HTR-8/SVneo (cell line): ENCODE measurements around the genes ZNF723 and ZNF728.

DNA sequence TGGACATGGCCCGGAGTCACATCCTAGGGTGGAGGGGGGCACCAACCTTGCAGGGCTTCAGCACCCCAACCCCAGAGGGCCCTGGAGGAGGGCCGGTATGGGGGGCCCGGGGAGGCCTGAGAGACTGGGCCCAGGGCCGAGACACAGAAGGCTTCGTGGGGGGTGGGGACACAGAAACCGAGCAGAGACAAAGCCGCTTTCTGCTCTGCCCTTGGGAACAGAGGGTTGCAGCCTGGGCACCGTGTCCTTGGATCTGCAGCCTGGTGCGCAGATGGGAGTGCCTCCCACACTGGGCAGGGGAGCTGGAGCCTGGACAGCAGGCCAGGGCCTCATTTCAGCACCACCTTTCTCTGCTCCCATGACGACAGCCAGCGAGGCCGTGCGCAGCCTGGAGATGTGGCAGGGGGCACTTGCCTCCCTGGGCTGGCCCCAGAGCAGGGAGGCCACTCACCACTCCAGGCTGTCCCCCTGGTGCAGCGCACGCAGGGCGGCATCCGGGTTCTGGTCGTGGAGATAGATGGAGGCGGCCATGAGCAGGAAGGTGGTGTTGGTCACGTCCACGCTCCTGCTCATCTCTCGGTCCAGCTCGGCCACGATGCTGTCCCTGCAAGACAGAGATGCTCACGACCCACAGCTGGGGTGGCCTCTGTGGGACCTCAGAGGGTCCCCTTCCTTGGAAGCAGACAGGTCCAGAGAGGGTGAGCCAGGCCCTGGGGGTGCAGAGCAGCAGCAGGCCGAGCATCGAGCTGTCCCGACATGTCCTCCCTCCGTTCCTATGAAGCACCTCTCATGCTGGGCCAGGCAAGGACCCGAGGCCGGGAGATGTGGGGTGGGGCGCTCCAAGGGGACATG lies 10.8 kb upstream of the CERS1 start:
- RRBS = 97% methylated on average over 2 of the region's 32 CpGs

DNA sequence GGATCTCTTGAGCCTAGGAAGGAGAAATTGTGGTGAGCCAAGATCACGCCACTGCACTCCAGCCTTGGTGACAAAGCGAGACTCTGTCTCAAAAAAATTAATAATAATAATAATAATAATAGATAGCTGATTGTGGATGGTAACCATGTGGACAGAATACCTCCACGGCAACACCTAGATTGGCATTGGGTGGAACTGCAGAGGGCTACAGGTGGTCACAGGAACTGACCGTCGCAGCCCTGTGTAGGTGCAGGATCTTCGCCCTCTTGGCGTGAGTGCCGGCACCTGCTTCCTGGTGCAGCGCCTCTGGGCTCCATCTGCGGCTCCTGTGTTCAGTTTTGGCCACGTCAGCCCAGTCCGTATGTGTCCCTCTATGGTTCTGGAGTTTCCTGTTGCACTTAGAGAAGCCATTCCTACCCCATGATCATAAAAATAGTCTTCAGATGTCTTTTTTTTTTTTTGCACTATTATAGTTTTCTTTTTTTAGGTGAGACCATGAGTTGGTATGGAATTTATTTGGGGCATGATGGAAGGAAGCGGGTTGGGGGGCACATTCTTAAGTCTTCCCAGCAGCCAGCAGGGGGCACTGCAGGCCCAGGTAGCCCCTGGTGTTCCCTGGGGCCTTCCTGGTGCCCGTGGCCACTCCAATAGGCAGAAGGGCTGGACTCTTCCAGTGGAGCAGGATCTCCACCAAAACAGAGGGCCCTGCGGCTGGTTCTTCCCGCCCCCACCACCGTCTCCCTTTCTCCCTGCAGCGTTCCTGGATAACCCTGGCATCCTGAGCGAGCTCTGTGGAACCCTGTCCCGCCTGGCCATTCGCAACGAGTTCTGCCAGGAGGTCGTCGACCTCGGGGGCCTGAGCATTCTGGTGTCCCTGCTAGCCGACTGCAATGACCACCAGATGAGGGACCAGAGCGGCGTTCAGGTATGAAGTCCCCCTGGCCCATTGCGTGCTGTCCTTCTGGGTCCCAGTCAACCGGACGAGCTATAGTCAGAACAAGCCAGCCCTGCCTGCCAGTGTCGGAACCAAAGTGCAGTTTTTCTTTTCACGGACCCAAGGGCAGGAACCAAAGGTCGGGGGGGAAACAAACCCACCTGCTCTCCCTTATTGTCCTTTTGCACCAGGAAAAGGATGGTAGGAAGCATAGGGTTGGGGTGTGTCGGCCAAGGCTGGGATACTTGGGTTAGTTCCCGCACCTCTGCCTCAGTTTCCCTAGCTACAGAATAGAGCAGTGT lies 10.0 kb upstream of the SLC25A42 start:
- RRBS = no CpG with 5 or more reads among the region's 36 CpGs

- RRBS = no CpG with 5 or more reads among the region's 6 CpGs
These were observed 3.0 kb upstream of the SLC25A42 start for GRCh38 chr19:19060858-19061171.

DNA sequence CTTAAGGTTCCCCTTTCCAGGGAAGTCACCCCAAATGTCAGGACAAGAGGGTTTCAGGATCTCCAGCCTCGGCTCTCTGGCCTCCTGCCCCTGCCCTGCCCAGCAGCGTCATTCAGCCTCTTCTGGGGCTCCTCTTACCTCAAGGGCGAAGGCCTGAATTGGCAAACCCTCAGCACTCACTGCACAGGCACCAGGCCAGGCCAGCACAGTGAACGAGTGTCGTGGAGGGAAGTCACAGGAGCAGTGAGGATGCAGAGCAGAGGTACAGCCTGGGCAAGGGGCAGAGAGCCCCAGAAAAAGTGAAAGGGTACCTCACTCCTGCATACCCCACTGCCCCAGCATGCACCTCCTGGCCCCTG lies 19.6 kb downstream of the SLC25A42 start:
- RRBS = no CpG with 5 or more reads among the region's 5 CpGs

GRCh38 chr19:19119940-19121087 lies 18.0 kb downstream of the TMEM161A start:
- RRBS = 69% methylated on average over 2 of the region's 44 CpGs

DNA sequence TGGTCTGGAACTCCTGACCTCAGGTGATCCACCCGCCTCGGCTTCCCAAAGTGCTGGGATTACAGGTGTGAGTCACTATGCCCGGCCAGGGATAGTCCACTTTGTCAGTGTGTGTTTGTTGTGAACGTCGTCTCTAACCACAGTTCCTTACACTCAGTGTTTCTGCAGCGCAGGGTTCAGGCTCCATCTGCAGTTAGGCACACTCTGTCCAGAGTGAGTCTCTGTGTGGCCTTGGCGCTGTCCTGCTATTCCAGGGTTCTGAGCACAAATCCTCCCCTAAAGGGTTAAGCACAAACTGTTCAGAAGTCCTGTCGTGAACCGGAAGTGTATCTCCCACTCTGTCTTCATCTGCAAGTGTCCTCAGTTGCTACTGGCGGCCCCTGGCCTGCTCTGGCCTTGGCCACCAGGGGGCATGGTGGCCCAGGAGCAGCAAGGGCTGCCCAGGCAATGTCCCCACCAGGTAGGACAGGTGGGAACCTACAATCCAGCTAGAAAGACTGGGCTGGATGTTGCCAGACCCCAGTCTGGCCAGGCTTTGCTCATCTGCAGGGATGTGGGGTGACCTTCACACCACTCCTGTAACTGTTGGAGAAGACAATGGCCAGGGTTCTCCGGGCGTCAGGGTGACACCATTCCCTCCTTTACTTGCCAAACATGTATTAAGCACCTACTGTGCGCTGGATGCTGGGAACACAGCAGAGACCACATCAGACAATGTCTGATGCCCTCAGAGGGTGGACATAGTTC lies 38.7 kb upstream of the GATAD2A start:
- RRBS = 0% methylated on average over 1 of the region's 13 CpGs

DNA sequence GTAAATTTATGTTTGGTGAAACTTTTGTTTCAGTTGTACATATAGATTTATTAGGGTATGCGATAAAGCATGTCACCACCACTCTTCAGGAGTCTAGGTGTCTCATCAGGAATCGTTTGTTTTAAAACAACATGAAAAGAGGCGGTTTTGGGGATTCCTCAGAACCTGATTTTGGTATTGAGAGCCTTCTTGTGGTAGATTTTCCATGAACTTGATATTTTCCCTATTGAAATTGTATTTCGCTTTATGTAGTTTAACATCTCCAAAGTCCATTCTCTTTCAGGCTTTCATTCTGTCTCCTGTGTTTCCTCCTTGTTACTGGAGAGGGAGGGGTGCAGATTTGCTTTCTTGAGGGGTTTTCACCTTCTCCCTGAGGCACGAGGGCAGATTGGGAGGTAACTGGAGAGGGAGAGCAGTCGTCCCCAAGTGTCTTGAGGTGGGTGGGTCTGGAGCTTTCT lies 726 bp upstream of the GATAD2A start:
- RRBS = no CpG with 5 or more reads among the region's 6 CpGs

DNA sequence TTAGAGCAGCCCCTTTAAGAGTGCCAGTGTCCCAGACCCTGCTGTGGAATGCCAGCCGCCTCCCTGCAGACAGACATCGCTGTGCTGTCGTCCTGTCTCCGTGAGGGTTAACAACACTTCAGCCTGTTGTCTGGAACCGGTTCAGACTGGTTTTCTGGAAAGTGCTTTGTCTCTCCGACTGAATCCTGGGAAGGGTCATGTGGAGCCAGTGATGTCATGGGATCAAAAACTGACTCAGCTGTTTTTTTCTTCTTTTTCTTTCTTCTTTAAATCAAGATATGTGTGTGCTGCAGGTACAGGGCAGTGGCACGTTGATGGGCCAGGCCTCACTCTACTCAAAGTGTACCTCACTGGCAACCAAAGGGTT lies 51.0 kb downstream of the TSSK6 start:
- RRBS = no CpG with 5 or more reads among the region's 7 CpGs

- RRBS = no CpG with 5 or more reads among the region's 38 CpGs
These were observed 16.9 kb downstream of the TSSK6 start for GRCh38 chr19:19498196-19499195.

GRCh38 chr19:19599199-19599551 lies 19.3 kb downstream of the PBX4 start:
- RRBS = no CpG with 5 or more reads among the region's 8 CpGs

DNA sequence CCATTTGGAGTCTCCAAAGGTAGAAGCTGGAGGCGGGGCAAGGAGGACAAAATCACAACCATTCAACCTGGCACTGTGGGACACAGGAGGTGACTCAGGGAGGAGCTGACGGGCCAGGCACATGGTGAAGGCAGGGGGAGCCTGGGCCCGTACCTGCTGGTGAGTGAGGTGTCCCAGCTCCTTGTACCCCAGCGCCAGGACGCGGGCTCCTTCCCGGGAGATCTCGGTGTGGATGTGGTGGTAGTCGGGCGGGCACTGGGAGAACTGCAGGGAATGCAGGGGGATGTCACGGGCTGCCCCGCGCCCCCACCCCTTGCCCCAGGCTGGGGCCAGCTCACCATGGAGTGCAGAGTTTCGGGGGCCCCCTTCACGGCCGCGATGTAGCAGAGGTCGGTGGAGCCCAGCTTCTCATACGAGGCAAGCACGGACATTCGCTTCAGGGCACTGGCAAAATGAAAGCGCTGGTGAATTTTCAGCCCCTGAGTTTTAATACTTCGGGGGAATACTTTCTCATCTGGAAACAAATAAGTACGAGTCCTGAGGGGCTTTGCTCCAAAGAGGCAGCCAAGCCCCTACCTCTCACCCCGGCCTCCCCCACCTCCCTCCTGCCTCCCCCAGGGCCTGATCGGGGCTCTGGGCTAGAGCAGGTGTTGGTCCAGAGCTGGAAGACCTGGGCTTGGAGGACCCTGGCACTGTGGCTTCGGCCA lies 9.7 kb downstream of the ATP13A1 start:
- RRBS = no CpG with 5 or more reads among the region's 27 CpGs

- RRBS = 98% methylated on average over 2 of the region's 32 CpGs
These were observed 2.1 kb downstream of the ATP13A1 start for GRCh38 chr19:19660930-19662278.

GRCh38 chr19:19710594-19710911 lies 22.4 kb downstream of the ZNF14 start:
- RRBS = no CpG with 5 or more reads among the region's 2 CpGs

DNA sequence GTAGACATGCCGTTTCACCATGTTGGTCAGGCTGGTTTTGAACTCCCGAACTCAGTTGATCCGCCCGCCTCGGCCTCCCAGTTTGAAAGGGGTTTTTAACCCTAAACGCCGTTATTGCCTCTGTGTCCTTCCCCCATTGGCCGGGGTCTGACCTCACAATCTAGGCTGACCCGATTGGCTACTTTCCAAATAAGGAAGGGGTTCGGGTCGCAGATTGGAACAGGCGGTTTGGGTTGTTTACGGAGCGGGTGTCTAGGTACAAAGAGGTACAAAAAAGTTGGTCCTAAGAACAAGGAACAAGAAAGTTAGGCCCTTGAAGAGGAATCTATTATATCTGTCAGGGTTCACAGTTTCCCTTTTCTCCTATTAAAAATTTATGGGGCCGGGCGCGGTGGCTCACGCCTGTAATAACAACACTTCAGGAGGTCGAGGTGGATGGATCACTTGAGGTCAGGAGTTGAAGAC lies 1.0 kb downstream of the ZNF253 start:
- RRBS = no CpG with 5 or more reads among the region's 19 CpGs

GRCh38 chr19:20565869-20566135 lies 221 bp upstream of the ZNF737 start:
- RRBS = no CpG with 5 or more reads among the region's 1 CpG

DNA sequence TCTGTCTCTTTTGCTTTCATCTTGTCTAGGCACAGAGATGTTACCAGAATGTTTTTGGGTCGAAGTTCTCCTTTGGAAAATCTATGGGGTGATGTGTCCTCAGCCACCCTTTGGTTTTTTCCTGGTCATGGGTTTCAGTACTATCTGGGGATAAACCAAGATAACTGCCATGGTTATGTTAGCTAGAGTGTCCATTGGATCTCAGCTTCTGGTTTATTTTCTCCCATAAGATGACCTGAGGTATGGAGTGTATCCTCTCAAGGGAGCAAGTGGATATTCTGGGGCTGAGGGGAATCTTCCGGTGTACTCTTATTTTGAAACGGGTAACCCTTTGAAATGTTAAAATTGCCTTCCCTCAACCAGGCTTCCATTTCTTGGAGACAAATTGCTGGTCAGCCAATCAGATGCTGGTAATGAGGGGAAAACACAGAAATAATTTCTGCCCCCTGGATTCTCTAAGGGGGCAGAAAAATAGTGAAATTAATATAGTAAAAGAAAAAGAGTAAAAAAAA lies 1.5 kb downstream of the ZNF493 start:
- RRBS = no CpG with 5 or more reads among the region's 3 CpGs

- RRBS = no CpG with 5 or more reads among the region's 5 CpGs
These were observed 85.8 kb upstream of the ZNF492 start for GRCh38 chr19:22548405-22548694.

DNA sequence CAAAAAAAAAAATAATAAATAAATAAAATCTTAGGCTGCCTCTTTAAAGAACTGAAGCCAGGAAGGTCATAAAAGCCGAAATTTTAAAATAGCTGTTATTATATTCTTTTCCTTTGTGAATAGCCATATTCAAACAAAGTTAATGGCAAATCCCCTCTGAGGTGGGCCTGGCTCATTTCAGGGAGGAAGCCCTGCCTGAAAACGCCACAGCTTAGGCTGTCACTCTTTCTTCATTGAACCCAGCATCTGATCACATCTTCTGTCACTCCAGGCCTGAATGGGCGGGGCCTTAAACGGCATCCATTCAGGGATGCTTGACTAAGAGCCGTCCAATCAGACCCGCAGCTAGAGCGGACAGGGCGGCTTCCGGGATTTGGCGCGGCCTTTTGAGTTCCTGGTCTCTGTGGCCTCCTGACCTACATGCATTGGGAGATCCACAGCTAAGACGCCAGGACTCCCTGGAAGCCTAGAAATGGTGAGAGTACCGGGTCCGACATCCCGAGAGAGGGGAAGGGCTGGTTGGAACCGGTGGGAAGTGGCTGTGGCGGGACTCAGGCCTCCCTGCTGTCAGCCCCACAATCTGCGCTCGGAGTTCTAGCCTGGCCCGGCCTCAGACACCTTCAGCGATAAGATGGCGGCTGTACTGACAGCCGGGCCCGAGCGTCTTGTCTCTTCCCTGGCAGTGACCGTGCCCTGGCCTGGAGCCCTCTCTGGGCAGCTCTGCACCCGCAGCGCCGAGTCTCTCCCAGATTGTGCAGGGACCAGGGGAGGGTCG lies at the start of gene ZNF723:
Gene ZNF723, plus strand, starts transcription at position 384 of the 775 bp plus-strand sequence.
- RRBS = 85% methylated on average over 6 of the region's 30 CpGs

DNA sequence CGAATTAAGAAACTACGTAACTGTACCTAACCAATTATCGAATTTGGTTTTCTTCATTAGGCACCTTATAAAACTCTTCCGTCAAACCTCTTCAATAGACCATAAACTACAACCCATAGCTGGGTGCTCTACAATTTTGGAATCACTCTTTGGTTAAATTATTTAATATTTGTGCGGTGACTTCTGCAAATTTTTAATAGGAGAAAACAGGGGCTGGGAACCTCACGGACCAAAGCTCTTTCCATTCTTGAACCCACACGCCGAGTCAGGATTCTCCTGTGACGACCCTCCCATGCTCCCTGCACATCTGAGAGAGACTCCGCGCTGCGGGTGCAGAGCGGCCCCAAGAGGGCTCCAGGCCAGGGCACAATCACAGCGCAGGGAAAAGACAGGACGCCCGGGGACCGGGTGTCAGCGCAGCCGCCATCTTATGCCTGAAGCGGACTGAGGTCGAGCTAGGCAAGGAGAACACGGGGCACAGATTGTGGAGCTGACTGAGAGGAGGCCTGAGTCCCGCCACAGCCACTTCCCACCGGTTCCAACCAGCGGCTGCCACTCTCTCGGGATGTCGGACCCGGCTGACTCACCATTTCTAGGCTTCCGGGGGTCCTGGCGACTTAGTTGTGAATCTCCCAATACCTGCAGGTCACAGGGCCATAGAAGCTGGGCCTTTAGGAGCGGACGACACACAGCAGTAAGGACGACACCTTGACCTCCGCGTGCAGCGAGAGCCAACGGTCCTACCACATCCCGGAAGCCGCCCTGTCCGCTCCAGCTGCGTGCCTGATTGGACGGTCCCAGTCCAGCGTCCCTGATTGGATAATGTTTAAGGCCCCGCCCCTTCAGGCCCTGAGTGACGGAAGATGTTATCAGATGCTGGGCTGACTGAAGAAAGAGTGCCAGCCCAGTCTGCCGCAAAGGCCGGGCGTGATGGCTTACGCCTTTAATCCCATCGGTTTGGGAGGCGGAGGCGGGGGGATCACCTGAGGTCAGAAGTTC lies at the start of gene ZNF728:
Gene ZNF728, minus strand, starts transcription at position 736 of the 999 bp plus-strand sequence.
- RRBS = 87% methylated on average over 8 of the region's 52 CpGs